Heart (tissue), 3 donors: ENCODE measurements around the genes RAP1GAP2, OR3A1 and OR1R1P.

GRCh38 chr17:2595498-2596219, 2.2 kb downstream of the PAFAH1B1 start:
- RAMPAGE, long total RNA, 2 experiments, result no peak in any of the 2 experiments

GRCh38 chr17:2685806-2686570, 25.6 kb downstream of the CLUH start:
- RAMPAGE, long total RNA, 2 experiments, result no peak in any of the 2 experiments

DNA sequence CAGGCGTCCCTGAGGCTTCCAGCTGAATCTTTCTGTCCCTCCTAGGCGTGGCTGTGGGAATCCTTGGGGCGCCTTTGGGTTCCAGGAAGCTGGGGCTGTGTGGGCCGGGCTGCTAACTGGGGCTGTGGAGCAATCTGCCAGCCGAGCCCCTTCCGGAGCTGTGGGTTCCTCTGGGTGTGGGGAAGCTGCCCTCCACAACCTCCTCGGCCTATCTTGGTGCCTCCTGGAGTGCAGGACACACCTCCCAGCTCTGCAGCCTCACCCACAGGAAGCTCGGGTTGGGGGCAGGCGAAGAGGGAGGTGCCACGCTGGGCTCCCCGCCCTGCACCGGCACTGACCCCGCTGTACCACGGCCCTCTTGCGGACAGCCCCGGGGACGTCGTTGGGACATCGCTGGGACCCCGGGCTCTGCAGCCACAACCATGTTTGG, at the start of gene RAP1GAP2:
Gene RAP1GAP2 (plus strand): TSS at position 333 of the 430 bp plus-strand sequence.
- RAMPAGE, long total RNA, 2 experiments, result no peak in any of the 2 experiments

DNA sequence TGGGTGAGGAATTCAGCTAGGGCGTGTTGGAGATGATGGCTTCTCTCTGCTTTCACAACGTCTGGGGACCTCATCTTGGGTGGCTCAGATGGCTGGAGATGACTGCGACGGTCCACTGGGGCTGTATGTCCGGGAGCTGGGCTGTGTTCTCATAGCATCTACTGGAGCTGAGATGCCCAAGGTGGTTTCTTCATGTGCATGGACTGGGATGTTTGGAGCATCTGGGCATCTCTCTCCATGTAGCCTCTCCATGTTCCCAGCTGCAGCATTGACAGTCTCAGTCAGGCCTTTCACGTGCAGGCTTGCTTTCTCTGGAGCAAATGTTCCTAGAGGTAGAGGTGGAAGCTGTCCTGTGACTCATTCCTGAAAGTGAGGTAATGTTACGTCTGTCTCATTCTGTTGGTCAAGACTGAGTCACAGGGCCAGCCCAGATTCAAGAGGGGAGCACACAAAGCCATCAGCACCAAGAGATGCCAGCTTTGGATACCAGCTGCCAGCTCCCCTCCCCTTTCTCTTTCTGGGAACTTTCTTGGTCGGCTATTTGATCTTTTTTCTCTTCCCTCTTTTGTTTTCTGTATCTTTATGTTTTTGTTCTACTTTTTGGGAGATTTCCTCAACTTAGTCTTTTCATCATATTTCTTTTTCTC, 96.3 kb downstream of the RAP1GAP2 start:
- RAMPAGE, long total RNA, 2 experiments, result no peak in any of the 2 experiments

- RAMPAGE, long total RNA, 2 experiments, result no peak in any of the 2 experiments
These were observed 123.2 kb downstream of the OR1D5 start for GRCh38 chr17:2940184-2940700.

GRCh38 chr17:2975297-2975857, 88.0 kb downstream of the OR1D5 start:
- RAMPAGE, long total RNA, 2 experiments, result no peak in any of the 2 experiments

- RAMPAGE, long total RNA, 2 experiments, result no peak in any of the 2 experiments
These were observed 58.4 kb downstream of the OR1D5 start for GRCh38 chr17:3004832-3005627.

DNA sequence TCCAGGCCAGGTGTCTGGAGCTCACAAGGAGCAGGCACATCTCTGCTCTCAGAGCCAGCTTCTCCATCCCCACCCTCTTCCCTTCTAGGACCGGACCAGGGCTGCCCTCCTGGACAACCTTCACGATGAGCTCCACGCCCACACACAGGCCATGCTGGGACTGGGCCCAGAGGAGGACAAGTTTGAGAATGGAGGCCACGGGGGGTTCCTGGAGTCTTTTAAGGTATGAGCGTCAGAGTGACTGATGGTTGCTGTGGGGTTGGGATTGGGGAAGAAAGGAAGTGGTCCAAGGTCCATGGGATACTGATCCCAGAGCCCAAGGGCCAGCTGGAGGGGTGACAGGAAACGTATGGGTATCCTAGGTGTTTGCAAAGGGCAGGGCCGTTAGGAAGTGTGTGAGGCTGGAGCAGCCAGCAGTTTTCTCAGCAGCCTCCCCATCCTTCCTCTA, 55.5 kb downstream of the OR1D5 start:
- RAMPAGE, long total RNA, 2 experiments, result no peak in any of the 2 experiments

DNA sequence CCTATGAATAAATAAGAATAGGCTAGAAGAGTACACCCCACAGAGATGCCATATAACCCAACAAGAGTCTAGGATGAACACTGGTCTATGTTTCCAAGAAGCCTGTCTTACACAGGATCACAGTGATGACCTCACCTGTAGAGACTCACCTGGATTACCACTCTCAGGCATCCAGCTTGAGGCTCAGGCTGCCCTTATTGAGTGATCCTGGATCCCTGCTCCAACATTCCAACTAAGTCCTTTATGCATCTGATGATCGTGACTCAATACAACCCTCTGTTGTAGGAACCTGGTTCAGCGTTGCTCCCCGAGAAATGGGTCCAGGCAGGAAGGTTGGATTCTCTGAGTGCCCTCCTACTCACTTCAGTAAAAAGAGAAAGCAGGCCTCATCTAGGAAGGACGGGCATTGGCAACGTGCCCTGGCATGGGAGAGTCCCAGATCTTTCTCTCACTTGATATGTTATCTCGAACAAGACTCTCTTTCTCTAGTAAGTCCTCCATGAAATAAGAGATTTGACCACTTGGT, at the start of gene OR3A1:
Gene OR3A1 (minus strand): TSS at position 227 of the 526 bp plus-strand sequence.
- RAMPAGE, long total RNA, 2 experiments, result no peak in any of the 2 experiments

- RAMPAGE, long total RNA, 2 experiments, result no peak in any of the 2 experiments
These were observed at the start of gene OR1R1P for GRCh38 chr17:3385755-3386105. TSS of gene OR1R1P (plus strand) at chr17:3385930.

DNA sequence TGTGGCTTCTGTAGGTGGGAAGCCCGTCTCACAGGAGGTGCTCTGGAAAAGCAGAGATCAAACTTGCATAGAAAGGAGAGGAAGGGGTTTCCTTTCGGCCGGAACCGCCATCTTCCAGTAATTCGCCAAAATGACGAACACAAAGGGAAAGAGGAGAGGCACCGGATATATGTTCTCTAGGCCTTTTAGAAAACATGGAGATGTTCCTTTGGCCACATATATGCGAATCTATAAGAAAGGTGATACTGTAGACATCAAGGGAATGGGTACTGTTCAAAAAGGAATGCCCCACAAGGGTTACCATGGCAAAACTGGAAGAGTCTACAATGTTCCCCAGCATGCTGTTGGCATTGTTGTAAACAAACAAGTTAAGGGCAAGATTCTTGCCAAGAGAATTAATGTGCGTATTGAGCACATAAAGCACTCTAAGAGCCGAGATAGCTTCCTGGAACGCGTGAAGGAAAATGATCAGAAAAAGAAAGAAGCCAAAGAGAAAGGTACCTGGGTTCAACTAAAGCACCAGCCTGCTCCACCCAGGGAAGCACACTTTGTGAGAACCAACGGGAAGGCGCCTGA, 3.2 kb downstream of the TAX1BP3 start:
- RAMPAGE, long total RNA, 2 experiments, result no peak in any of the 2 experiments

- RAMPAGE, long total RNA, 2 experiments, result no peak in any of the 2 experiments
These were observed 2.1 kb downstream of the P2RX5 start for GRCh38 chr17:3693810-3694239.

DNA sequence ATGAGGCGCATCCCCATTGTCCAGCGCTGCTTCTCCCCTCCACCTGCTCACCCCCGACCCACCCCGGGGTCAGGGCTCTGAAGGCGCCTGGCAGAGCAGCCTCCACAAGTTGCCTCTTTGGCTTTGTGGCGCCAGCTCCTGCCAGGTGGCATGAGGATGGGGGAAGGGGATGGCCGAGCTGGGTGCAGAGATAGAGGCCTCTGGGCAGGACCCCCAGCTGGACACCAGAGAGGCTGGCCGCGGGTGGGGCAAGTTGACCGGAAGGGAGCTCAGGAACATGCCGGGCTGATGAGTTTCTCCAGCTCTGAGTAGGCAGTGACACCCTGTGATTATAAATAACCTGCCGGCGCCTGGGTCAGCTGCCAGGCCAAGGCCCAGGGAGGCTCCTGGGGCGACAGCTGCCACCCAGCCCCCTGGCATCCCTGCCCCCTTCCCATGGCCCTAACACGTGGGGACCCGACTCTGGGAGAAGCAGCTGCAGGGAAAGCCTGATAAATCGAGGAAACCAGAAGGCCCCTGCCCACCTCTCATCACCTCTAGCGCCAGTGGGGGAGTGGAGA, 758 bp downstream of the P2RX5 start:
- RAMPAGE, long total RNA, 2 experiments, result start-site peak on the plus strand in 1 of 2 experiments, centred at position 362 of the sequence, 16 reads per replicate

GRCh38 chr17:3750723-3751280, 27.1 kb downstream of the HASPIN start:
- RAMPAGE, long total RNA, 2 experiments, result no peak in any of the 2 experiments

- RAMPAGE, long total RNA, 2 experiments, result no peak in any of the 2 experiments
These were observed 2.4 kb downstream of the ITGAE start for GRCh38 chr17:3798401-3799210.

DNA sequence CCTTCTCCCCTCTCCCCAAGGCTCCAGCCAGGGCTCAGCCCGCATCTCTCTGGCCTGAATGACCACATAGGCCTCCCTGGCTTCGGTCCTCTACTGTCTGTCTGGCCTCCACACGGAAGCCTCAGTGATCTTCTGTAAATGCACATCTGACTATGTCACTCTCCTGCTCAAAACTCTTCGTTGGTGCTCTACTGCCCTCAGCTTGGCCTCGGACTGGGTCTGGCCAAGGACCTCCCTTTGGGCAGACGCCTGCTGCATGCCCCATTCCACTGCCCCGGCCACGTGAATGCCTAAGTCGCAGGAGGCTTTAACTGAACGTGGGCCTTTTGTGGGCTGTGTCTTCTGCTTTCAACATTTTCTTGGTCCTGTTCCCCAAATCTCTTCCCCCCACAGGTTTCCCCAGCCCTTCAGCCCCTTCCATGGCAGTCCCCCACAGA, 20.2 kb downstream of the ATP2A3 start:
- RAMPAGE, long total RNA, 2 experiments, result no peak in any of the 2 experiments

GRCh38 chr17:3966641-3967320, 2.5 kb upstream of the ATP2A3 start:
- RAMPAGE, long total RNA, 2 experiments, result no peak in any of the 2 experiments

- RAMPAGE, long total RNA, 2 experiments, result no peak in any of the 2 experiments
These were observed 20.0 kb downstream of the CYB5D2 start for GRCh38 chr17:4162699-4163630.

GRCh38 chr17:4232123-4232730, 31.6 kb downstream of the ANKFY1 start:
- RAMPAGE, long total RNA, 2 experiments, result no peak in any of the 2 experiments

DNA sequence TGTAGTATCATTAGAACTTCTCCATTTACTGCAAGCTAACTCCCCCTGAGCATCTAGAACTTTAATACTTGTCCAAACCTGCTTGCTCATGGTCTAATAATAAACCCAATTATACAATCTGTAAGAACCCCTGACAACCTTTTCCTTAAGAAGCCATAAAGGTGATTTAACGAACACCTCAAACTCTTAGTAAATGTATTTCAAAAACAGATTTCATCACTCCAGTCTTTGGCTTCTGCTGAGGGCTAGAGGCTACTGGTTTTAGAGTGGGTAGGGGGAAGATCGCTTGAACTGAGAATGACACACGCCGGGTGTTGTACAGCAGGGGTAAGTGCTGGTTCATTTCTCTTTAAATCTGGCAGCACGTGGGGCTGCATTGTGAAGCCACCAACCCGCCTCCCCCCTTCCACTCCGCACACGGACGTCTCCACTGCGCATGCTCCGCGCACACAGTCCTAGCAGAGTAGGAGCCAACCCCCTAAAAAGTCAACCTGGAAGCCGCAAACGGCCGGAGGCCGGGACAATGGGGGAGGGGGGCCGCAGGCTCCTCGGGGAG, 1.5 kb downstream of the UBE2G1 start:
- RAMPAGE, long total RNA, 2 experiments, result no peak in any of the 2 experiments